Endothelial cell (in vitro differentiated cells): ENCODE measurements around the gene TRUB1.

- PRO-cap = no peak
Measured at GRCh38 chr10:114485559-114485829, 81.2 kb upstream of the AFAP1L2 start.

DNA sequence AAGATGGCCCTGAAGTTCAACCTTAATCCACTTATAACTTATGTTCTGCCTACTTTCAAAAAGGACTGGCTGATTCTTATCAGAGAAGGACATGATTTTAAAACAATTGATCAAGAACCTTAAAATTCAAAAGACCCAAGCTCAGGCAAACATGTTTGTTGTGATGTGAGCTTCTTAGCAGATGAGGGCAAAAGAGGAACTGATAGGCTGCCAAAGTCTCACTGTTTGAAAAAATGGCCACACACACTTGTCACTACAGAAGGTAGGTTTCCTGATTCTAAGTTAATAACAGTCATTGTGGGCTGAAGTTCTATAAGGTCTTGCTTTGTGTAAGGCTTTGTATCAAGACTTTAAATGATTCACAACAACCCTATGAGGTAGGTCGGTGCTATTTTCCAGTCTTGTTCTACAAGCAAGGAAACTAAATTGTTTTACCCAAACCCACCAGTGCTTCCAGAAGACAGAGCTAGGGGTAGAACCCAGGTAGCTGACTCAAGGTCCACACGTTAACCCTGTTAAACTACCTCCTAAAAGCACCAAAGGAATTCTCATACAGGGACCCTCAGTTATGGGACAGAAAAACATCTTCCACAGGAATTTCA, 94.4 kb upstream of the AFAP1L2 start:
- PRO-cap = no peak

DNA sequence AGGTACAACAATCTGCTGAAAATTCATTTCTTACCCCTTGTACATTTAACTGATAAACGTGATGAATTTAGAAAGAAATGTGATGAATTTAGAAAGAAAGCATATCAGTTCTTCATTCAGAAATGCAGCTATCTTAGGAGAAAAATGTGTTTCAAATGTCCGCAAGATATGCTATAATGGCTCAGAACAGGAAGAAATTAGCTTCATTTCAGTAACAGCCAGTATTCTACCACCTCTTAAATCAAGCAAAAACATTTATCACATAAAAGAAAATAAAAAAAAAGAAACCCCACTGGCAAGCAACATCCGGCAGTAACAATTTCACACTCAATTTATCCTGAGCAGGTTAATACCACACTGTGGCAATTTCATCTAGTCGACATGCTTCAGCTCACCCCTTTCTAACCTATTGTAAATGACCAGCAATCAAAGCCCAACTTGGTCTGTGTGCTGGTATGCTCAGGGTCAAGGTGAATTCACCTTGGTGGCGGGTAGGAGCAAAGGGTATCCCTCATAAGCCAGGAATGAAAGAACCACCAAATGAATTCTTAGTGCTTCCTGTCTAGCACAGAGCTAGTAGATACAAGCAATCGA, 109.0 kb upstream of the AFAP1L2 start:
- PRO-cap = no peak

DNA sequence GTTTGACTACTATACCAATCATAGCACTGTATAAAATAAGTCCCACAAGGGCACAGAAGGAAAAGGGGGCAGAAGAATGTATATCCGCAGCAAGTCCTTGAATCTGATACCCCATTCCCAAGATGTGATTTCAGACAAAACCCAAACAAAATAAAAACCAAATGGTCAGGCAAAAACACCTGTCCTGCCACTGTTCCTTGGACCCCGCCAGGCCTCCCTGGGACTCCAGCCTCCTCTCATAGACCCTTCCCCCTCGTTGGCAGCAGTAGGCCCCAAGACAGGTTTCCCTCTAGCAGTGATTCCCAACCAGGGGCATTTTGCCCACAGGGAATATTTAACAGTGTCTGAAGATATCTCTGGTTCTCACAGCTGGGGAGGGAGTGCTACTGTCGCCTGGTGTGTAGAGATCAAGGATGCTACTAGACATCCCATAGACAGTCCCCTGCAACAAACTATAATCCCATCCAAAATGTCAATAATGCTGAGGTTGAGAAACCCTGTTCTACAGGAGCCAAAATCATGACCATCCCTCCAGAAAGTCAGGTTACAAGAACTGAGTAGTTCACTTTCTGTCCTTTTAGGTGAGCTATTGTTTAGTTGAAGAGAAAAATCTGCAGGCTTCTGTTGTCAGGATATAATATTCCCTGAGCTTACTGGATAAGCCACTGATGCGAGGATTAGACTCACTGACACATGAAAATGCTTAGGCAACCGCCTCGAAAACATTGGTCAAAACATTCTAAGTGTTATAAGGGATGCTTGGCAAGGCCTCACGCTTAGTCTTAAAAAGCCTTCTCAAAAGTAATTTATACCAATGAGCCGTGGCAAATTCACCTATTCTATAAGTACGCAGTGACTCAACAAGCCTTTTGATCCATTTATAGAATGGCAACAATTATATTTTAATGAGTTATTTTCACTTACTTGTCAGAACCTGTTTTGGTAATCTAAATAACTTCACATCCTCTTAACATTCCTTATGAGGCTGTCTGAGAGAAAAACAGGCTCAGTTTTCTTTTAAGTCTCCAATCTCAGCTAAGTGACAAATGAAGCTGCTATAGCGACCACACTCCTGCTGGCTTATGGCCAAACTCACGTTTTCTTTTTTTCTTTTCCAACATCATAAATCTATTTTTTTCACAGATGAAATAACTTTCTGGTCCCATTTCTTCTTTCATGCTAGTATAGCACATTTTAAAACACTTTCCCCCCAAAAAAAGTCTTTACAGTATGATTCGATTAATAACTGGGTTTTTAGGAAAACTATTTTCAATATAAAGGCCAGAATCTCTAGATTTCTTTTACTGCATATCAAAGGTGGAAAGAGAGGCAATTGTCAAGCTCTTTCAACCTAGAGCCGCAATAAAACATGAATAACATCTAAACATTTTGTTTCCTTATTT, 120.9 kb upstream of the AFAP1L2 start:
- PRO-cap = no peak

DNA sequence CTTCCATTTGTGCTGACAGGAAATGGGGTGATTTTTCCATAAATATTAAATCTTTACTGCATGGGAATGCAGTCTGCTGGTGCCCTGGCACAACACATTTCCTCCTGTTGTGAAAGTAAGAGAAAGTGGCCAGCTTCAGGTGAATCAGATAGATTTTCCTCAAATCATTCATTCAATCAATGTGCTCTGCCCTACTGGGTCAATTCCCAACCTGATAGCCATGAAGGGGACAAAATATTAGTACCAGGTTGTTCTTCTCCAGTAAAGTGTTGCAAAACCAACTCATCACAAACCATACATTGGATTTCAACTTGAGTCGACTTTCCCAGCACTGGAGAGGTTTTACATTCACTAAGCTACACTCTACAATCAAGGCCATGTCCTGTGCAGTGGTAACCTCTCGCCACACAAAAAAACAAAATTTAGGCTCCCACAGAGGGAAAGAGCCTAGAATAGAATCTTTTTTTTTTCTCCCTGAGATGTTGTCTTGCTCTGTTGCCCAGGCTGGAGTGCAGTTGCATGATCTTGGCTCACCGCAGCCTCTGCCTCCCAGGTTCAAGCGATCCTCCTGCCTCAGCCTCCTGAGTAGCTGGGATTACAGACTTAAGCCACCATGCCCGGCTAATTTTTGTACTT, 123.1 kb downstream of the ABLIM1 start:
- PRO-cap = no peak

GRCh38 chr10:114559657-114559977, 98.5 kb downstream of the ABLIM1 start:
- PRO-cap = no peak

GRCh38 chr10:114623555-114623772, 34.6 kb downstream of the ABLIM1 start:
- PRO-cap = no peak

- PRO-cap = no peak
Measured at GRCh38 chr10:114648209-114648894, 9.7 kb downstream of the ABLIM1 start.

GRCh38 chr10:114681492-114682085, 23.5 kb upstream of the ABLIM1 start:
- PRO-cap = no peak

- PRO-cap = no peak
Measured at GRCh38 chr10:114685379-114686009, 27.4 kb upstream of the ABLIM1 start.

GRCh38 chr10:114861988-114862929, 40.7 kb downstream of the FHIP2A start:
- PRO-cap = no peak

GRCh38 chr10:114937852-114939118, at the start of gene TRUB1:
Gene TRUB1, plus strand, starts transcription at chr10:114938195.
- PRO-cap = unidirectional peak, plus-strand start at chr10:114938230

DNA sequence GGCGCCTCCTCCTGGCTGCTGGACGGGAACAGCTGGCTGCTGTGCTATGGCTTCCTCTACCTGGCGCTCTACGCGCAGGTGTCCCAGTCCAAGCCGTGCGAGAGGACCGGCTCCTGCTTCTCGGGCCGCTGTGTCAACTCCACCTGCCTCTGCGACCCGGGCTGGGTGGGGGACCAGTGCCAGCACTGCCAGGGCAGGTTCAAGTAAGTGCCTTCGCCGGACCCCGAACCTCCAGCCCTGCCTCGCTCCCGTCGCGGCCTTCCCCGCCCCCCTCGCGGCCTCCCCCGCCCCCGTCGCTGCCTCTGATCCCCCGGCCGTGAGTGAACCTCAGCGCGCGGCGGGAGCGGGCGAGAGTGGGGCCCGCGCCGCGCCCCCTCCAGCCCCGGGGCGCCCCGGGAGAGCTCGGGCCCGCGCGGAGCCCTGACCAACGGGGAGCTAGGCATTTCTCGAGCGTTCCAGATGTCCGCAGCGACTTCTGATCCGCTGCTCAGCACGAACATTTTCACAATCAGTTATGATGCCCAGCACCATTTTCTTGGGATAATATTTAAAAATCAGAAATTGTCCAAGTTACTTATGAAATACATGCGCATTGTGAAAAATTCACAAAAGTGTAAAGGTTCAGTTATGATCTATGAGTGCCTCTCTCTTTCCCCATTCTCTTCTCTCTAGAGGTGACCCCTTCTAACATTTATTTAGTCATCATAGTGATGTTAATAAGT, 837 bp downstream of the ATRNL1 start:
- PRO-cap = no peak

DNA sequence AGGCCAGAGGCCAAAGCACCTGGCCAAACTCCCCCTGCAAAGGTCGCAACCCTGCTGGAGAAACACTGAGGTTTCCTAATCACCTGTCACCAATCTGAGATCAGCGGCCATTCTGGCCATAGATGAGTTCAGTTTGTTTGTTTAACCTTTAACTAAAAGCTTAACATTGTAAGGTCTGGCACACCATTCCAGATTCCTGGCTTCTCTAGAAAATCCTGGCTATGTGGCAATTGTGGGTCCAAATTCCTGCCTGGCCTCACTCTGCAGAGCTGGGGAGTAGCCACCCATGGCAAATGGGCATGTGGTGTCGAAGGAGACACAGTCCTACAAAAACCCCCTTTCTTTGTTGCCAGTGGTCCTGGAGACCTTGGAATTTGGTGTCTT, 65.8 kb downstream of the GFRA1 start:
- PRO-cap = no peak

DNA sequence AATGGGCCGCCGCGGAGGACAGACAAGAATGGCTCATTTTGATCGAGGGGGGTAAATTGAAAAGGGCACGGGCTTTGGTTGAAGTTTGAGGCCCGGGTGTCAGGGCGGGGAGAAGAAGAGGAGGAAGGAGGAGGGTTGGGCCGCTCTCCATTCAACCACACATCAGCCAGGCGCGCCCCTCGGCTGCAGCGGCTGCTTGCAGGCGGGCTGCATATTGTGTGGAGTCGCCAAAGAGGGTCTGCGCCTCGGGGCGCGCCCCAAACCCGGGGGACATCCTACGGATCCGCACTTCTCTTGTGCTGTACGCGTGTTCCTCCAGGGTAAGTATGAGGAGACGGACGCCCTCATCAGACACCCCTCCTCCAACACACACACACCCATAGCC, 1.4 kb upstream of the GFRA1 start:
- PRO-cap = no peak

DNA sequence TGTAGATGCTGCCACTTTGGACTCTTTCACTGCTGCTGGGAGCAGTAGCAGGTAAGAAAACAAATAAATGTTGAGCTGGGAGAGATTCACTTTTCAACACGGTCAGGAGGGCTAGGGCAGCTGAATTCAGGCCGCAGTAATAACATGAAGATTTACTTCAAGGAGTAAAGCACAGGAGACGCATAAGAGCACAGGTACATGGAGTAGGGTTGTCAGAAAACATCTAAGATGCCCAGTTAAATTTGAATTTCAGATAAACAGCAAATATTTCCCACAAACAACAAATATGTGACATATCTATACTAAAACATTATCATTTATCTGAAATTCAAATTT, 325 bp downstream of the PNLIP start:
- PRO-cap = no peak

DNA sequence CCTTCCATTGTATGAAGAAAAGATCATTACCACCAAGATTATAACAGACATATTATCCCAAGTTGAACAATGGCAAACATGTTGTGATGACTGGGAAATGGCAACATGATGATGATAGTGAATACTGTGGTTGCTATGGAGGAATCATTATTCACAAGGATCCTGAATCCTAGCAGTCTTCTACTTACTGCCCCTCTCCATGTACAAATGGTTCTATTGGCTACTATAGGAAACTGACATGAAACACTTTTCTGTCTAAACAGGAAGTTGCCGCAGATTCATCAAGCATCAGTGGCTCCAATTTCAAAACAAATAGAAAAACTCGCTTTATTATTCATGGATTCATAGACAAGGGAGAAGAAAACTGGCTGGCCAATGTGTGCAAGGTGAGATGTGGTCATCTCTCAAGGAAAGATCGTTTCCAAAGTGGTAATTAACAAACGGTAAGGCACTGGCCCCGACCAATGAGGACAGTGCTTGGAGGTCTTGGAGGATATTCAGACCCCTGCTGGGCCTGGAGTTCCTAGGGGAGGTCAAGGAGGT, 2.4 kb downstream of the PNLIP start:
- PRO-cap = no peak

DNA sequence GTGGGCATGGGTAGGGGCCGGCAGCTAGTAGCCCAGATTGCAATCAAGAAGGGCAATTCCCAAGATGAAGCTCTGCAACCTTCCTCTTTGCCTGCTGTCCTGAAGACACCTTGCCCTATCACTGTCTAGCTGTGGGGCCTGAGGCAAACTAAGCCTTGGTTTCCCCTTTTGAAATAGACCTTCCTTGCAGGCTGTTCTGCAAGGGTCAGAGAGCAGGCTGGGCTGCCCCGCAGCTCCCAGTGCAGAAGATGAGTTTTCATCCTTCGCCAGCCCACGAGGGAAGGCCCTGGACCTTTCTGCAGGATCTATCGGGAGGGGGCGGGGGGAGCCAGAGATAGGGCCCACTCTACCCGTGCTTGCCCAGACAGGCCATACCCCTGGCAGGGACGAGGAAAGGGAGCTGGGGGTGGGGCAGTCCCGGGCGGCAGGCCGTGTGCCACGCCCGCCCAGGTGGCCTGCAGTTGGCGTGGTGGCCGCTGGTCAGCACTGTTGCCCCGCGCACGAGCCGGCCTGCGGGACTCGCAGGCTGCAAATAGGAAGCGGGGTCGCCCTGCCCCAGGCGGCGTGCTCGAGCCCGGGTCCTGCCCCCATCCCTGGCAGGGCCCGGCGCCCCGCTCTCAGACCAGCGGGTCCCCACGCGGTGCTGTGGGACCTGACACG, 36.5 kb downstream of the PNLIPRP1 start:
- PRO-cap = no peak

DNA sequence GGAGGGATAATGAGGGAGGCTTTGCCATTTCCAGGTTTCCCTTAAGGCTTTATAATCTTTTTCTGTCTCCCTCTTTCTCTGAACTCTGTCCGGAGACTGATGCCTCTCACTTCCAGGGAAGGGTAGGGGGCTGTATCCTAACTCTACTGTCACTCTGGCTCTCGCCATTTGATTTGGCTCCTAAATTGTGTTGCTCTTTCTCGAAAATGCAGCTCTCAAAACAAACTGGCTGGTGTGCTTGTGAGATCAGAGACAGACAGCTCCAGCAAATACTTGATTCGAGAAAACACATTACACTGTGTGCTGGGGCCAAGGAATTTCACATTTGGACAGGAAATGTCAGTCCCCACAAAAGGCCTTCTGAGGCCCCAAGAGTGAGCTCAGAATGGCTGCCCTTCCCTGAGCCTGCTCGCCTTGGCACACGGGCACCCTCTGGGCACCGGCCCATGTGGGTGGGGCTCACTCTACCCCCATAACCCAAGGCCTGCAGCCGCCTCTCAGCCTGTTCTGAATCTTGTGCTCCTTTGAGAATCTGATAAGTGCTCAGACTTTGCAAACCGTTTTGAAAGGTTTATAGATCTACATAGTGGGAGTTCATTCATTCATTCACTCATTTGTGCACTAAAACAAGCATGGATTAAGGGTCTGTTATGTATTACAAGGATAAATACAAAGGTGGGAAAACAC, 13.9 kb upstream of the HSPA12A start:
- PRO-cap = no peak

GRCh38 chr10:116847780-116848880, 1.2 kb upstream of the ENO4 start:
- PRO-cap = unidirectional peak, plus-strand start at chr10:116848685